ENCODE data around the genes P2RY8, AKAP17A and XG.

DNA sequence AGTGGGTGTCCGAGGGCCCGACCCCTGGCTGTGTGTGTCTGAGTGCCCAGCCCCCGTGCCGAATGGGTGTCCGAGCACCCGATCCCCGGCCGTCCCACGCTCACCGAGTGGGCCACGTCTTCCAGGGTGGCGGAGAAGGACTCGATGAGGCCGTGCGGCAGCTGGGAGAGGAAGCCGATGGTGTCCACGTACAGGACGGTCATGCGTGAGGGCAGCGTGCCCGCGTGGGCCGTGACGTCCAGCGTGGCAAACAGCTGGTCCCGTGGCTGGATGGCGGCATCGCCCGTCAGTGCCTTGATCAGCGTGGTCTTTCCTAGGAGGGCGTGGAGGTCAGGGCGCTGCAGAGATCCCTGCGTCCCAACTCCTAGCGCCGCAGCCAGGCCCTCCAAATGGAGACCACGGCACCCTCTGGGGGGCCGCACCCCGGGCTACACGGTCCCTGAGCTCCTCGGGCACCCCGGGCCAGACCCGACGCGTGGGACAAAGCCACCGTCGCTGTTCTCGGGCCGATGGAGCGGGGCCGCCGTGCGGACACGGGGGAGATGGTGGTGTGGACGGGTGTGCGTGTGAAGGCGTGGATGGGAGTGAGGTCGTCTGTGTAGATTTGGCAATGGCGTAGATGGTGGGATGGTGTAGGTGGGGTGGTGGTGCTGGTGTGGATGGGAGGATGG is 7.1 kb downstream of the GTPBP6 start:
- PRO-cap, 3 experiments, result no peak in any of the 3 experiments
- RAMPAGE, long total RNA, result no peak
- RRBS, 2 experiments, result 97% methylated on average over 5 of the region's 58 CpGs

GRCh38 chrX:316743-317826 is 1.5 kb downstream of the GTPBP6 start:
- PRO-cap, 3 experiments, result no peak in any of the 3 experiments
- RAMPAGE, long total RNA, result no peak
- RRBS, 2 experiments, result no CpG with 5 or more reads among the region's 63 CpGs

DNA sequence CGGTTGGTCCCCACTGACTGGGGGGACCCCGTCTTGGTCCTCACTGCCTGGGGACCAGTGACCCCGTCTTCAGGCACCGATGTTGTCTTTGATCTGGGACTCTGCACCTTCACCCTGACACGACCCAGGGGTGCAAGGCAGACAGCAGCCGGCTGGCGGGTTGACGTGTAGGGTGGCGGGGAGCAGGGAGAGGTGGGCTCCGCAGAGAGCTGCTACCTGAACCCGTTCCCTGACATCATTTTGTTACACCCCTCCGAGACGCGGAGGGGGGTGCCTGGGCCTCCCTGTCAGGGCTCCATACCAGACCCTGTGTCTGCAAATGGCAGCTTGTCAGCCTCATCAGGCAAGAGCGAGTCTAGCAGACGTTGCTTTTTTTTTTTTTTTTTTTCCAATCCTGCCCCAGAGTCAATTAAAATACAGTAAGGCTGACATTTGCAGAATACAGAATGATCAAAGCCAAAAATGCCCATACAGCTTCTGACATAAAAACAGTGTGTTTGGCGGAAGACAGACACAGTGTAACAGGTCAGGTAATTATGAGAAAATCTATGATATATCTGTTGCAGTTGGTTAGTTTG is 118.7 kb downstream of the CRLF2 start:
- PRO-cap, 3 experiments, result no peak in any of the 3 experiments
- RAMPAGE, long total RNA, result no peak
- RRBS, 2 experiments, result no CpG with 5 or more reads among the region's 17 CpGs

GRCh38 chrX:1395613-1396789 is 4.1 kb upstream of the SLC25A6 start:
- PRO-cap, 3 experiments, result no peak in any of the 3 experiments
- RAMPAGE, long total RNA, result no peak
- RRBS, 2 experiments, result no CpG with 5 or more reads among the region's 11 CpGs

DNA sequence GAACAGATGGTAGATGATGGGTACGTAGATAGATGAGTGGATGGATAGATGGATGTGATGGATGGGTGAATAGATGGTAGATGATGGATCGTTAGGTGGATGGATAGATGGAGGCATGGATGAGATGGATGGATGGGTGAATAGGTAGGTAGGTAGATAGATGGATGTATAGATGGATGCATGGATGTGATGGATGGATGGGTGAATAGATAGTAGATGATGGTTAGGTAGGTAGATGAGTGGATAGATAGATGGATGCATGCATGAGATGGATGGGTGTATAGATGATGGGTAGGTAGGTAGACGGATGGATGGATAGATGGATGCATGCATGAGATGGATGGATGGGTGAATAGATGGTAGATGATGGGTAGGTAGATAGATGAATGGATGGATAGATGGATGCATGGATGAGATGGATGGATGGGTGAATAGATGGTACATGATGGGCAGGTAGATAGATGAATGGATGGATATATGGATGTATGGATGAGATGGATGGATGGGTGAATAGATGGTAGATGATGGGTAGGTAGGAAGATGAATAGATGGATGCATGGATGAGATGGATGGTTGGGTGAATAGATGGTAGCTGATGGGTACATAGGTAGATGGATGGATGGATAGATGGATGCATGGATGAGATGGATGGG is 13.5 kb upstream of the SLC25A6 start:
- PRO-cap, 3 experiments, result no peak in any of the 3 experiments
- RAMPAGE, long total RNA, result no peak
- RRBS, 2 experiments, result no CpG with 5 or more reads among the region's 3 CpGs

DNA sequence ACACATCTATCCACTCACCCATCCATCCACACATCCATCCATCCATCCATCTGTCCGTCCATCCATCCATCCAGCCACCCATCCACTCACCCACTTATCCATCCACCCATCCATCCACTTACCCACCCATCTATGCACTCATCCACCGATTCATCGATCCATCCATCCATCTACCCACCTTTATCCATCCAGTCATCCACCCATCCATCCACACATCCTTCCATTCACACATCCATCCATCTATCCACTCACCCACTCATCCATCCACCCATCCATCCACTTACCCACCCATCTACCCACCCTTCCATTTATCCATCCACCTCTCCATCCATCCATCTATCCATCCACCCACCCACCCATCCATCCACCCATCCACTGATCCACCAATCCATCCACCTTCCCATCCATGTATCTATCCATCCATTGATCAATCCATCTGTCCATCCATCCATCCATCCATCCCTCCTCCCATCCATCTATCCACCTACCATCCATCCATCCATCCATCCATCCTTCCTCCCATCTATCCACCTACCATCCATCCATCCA is 28.1 kb downstream of the ASMTL start:
- PRO-cap, 3 experiments, result no peak in any of the 3 experiments
- RAMPAGE, long total RNA, result no peak
- RRBS, 2 experiments, result no CpG with 5 or more reads among the region's 3 CpGs

- PRO-cap, 3 experiments, result peak in 1 of 3 experiments; most common minus-strand start chrX:1443421 (in 1)
- RAMPAGE, long total RNA, result no peak
- RRBS, 2 experiments, result no CpG with 5 or more reads among the region's 13 CpGs
Measured at GRCh38 chrX:1443273-1443503, 9.5 kb downstream of the ASMTL start.

DNA sequence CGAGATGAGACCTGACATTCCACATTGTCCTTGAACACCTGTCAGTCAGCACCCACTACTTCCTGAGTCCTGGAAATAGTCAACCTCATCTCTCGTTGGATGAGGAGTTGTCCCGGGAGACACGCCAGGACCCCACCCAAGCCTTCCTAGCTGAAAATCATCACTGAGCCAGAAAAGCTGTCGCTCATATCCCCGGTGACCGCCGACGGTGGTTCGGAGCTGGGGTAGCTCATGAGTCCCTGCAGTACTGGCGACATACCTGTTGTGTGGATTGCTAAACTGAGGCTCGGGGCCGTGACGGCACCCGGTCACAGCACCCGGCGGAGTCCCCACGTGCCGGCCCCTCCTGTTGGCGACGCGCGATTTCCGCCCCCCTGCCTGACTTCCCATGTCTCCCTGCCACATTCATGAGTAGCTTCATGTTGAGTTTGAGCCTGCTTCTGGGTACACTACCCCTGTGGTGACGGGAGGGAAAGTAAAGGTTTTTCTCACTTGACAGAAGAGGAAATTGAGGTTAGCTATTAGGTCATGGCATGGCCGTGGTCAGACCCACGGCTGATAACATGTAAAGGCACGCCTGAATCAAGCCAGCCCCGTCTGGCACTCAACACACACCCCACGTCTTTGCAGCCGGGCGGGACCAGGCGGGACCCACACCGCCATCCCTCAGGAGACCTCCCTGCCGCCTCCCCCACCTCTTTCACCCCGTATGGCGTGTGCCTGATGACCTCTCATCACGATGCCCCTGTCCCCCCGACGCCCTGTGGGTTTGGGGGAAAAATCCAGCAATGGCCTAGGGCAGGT is 29.5 kb downstream of the P2RY8 start:
- PRO-cap, 3 experiments, result peak in 1 of 3 experiments; most common plus-strand start position 187 of the sequence (in 1)
- RAMPAGE, long total RNA, result no peak
- RRBS, 2 experiments, result 78 to 83% methylated on average over 14 of the region's 40 CpGs

GRCh38 chrX:1523977-1525284 is 12.6 kb downstream of the P2RY8 start:
- PRO-cap, 3 experiments, result no peak in any of the 3 experiments
- RAMPAGE, long total RNA, result no peak
- RRBS, 2 experiments, result no CpG with 5 or more reads among the region's 8 CpGs

DNA sequence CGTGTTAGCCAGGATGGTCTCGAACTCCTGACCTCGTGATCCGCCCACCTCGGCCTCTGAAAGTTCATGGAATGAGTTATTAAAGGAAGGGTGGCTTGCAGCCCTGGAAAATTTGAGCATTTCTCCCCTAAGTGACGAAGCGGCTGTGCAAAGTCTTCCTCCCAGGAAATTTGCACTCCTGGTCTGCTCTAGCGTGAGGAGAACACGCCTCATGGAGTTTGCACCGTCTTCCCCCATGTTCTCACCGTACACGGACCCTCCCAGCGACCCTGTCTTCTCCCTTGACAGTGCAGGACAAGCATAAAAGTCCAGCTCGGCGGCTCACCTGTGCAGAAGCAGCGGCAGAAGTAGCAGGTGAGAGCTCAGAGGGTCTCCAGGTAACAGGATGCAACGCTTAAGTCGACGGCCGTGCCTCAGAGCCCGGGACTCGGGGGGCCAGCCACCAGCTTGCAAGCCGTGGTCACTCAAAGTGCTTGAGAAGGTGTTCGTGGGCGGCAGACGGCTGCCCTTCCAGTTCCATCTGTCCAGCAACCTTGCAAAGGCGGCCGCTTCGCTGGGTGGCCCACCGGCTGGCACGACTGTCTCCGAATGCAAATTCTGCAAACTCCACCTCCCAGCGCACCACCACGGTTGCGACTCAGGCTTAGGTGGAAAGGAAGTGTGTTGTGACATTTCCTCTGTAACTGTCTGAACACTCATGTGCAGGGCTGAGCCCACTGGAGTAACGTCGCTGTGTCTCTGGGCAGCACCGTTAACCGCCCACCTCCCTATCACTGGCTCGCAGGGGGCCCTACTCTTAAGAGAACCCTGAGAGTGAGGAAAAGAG is at the start of gene P2RY8:
TSS of gene P2RY8 (minus strand) at position 590 of the 826 bp plus-strand sequence.
- PRO-cap, 3 experiments, result peak in 3 of 3 experiments; most common minus-strand start position 590 of the sequence (in 3)
- RAMPAGE, long total RNA, result no peak
- RRBS, 2 experiments, result no CpG with 5 or more reads among the region's 40 CpGs

GRCh38 chrX:1591253-1591958 is at the start of gene AKAP17A:
Gene AKAP17A (plus strand): TSS chrX:1591604.
- PRO-cap, 3 experiments, result peak in 3 of 3 experiments; most common plus-strand start chrX:1591607 (in 2); most common minus-strand start chrX:1591420 (in 1)
- RAMPAGE, long total RNA, result no peak
- RRBS, 2 experiments, result 2% methylated on average over 41 to 47 of the region's 72 CpGs

DNA sequence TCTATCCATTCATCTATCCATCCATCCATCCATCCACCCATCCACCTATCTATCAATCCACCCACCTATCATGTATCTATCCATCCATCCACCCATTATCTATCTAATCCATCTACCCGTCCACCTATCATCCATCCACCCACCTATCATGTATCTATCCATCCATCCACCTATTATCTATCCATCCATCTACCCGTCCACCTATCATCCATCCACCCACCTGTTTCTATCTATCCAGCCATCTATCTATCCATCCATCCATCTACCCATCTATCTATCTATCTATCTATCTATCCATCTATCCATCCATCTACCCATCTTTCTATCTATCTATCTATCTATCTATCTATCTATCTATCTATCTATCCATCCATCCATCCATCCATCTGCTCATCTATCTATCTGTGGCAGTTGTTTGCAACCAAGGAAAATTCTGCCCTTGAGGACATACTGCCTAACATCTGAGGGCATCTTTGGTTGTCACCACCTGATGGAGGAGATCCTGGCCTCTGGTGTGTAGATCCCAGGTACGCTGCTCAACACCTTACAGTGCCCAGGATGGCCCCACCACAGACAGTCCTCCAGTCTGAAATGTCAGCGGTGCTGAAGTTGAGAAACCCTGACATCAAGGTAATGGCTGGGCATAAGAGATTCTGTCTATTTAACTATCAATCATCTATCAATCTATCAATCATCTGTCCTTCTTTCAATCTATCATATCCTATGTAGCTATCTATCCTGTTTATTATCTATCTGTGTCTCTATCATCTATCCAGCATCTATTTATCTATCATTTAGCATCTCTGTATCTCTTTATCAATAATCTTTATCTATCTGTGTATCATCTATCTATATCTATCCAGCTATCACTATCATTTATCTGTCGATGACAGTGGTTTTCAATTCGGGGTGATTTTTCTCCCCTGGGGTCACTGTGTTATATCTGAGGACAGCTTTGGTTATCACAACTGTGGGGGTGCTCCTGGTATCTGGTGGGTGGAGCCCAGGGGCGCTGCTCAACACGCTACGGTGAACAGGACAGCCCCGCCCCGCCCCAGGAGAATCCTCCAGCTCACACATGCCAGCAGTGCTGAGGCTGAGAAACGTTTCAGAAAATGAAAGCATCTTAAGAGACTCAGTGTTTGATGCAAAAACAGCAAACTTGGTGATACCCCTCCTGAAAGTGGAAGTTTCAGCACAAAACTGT is 315.8 kb downstream of the DHRSX start:
- PRO-cap, 3 experiments, result no peak in any of the 3 experiments
- RAMPAGE, long total RNA, result no peak
- RRBS, 2 experiments, result no CpG with 5 or more reads among the region's 12 CpGs

DNA sequence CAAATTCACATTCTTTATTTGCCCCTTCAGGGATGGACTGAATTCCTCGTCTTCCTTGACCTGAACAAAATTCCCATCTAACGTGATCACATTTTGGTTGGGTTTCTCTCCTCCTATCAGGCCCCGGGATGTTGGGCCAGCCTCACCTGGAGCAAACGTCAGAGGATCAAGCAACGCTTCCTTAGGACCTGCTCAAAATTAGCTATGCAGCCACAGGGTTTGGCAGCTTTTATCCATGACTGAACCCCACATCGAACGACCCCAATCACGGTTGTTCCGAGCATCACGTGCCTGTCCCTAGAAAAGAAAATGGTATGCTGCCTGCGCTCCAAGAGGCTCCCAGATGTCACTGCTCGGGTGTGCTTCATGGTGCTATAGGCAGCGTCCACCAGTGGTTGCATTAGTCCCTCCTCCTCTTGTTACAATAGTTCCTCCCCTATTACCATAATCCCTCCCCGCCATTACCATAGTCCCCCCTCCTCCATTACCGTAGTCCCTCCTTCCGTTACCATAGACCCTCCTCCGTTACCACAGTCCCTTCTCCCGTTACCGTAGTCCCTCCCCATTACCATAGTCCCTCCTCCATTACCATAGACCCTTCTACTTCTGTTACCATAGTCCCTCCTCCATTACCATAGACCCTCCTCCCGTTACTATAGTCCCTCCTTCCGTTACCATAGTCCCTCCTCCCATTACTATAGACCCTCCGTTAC is 129.9 kb downstream of the DHRSX start:
- PRO-cap, 3 experiments, result no peak in any of the 3 experiments
- RAMPAGE, long total RNA, result no peak
- RRBS, 2 experiments, result no CpG with 5 or more reads among the region's 22 CpGs

DNA sequence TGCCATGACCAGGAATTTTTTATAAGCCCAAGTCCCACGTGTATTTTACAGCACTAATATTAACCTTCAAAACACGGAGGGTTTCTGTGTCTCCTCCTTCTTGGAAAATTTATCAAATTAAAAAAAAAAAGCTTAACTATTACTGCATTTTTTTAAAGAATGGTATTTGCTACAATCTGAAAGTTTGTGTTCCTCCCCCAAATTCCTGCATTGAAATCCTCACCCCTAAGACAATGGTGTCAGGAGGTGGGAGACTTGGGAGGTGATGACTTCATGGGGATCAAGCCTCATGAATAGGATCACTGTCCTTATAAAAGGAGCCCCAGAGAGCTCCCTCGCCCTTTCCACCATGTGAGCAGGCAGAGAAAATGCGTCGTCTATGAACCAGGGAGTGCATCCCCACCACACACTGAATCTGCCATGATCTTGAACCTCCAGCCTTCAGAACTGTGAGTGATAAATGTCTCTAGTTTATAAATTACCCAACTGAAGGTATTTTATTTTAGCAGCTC is 38.0 kb downstream of the DHRSX start:
- PRO-cap, 3 experiments, result no peak in any of the 3 experiments
- RAMPAGE, long total RNA, result no peak
- RRBS, 2 experiments, result no CpG with 5 or more reads among the region's 5 CpGs

DNA sequence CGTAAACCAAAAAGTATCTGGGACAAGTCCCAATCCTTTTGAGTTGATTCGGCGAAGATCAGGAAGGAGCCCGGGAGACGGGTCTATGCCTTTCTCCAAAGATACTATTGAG is 81.5 kb upstream of the CD99 start:
- PRO-cap, 3 experiments, result no peak in any of the 3 experiments
- RAMPAGE, long total RNA, result no peak
- RRBS, 2 experiments, result no CpG with 5 or more reads among the region's 5 CpGs

DNA sequence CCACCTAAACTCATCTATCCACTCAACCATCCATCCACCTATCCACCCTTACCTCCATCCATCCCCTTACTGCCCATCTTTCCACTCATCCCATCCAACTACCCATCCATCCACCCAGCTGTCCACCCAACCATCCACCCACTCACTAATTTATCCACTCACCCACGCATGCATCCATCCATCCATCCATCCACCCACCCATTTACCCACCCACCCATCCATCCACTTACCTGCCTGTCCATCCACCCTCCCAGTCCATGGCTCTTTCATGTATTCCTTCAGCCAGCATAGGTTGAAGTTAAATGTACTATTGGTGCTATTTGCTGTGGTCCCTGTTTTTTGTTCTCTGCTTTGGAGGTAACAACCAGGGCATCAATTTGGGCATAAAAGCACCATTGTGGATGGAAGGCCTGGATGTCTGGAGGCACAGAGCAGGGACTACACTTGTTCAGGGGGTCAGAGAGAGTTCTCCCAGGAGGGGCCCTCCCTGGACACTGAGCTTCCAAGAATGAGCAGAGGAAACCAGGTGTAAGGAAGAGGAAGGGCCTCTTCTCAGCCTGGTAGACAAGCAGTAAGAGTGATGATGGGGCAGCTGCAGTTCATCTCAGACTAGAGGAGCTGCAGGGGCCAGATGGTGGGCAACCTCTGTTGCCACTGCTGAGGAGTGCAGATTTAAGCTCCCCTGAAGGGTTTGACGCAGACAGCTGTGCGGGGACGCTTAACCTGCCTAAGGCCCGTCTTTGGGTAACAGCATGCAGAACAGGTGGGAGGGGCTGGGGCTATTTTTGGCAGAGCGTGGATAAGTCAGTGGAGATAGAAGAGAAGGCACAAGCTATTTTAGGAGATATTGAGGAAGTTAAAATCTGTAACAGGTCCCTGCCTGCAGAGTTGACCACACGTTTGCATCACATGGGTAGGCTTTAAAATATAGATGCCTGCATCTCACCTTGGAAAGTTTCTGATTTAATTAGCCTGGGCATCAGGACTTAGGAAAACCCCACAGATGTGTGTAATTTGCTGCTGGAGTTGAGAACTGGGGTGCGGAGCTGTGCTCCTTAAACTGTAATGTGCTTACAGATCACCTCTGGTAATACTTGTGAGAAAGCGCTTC is 10.3 kb downstream of the CD99 start:
- PRO-cap, 3 experiments, result no peak in any of the 3 experiments
- RAMPAGE, long total RNA, result no peak
- RRBS, 2 experiments, result no CpG with 5 or more reads among the region's 9 CpGs

- PRO-cap, 3 experiments, result peak in 1 of 3 experiments; most common plus-strand start chrX:2752185 (in 1)
- RAMPAGE, long total RNA, result no peak
- RRBS, 2 experiments, result no CpG with 5 or more reads among the region's 16 CpGs
Measured at GRCh38 chrX:2751629-2752452, at the start of gene XG. Gene XG (plus strand): TSS chrX:2752040.

- PRO-cap, 3 experiments, result no peak in any of the 3 experiments
- RAMPAGE, long total RNA, result no peak
- RRBS, 2 experiments, result 18 to 39% methylated on average over 2 of the region's 15 CpGs
Measured at GRCh38 chrX:2823692-2824453, 4.9 kb upstream of the GYG2 start.

DNA sequence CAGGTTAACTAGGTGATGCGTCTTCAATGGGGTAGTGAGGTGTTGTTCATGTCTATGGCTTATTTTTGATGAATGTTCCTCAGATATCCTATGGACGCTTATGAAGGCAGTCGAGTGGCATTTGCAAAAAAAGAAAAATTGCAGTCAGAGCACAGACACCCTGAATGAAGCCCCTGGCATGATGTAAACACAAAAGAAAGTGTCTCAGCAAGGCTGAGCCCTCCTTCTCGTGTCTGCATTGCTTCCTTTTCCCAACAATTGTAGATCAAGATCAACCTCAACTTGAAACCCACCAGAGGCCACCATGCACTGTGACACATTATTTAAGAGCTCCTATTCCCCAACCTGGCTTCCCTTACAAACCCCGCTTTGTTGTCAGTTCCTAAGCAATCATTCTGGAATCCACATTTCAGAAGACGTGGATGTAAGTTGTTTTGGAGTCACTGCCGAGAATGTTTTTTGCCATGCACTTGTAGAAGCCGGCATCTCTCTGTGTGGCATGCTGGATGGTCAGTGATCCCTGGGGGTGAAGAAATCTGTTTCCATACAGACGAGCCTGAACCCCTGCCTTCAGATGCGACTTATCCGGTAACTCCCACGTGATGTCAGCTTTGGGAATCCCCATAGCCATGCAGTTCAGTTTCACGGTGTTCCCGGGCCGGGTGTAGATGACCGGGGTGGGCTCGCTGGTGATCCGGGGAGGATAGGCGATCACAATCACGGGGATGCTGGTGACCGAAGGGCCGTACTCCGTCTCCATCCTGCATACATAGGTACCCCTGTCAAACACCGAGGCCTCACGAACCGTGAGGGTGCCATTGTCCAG is 36.9 kb downstream of the MXRA5 start:
- PRO-cap, 3 experiments, result no peak in any of the 3 experiments
- RAMPAGE, long total RNA, result no peak
- RRBS, 2 experiments, result 82 to 100% methylated on average over 1 of the region's 26 CpGs

- PRO-cap, 3 experiments, result no peak in any of the 3 experiments
- RAMPAGE, long total RNA, result no peak
- RRBS, 2 experiments, result no CpG with 5 or more reads among the region's 11 CpGs
Measured at GRCh38 chrX:3518802-3519282, 172.4 kb upstream of the MXRA5 start.

All from skeletal muscle tissue (tissue), 7 donors.